H4 (cell line): Measurements from ENCODE around the gene SH3PXD2B.

GRCh38 chr5:170244361-170244869 is 11.6 kb downstream of the C5orf58 start:
- RAMPAGE, long total RNA, result no peak

DNA sequence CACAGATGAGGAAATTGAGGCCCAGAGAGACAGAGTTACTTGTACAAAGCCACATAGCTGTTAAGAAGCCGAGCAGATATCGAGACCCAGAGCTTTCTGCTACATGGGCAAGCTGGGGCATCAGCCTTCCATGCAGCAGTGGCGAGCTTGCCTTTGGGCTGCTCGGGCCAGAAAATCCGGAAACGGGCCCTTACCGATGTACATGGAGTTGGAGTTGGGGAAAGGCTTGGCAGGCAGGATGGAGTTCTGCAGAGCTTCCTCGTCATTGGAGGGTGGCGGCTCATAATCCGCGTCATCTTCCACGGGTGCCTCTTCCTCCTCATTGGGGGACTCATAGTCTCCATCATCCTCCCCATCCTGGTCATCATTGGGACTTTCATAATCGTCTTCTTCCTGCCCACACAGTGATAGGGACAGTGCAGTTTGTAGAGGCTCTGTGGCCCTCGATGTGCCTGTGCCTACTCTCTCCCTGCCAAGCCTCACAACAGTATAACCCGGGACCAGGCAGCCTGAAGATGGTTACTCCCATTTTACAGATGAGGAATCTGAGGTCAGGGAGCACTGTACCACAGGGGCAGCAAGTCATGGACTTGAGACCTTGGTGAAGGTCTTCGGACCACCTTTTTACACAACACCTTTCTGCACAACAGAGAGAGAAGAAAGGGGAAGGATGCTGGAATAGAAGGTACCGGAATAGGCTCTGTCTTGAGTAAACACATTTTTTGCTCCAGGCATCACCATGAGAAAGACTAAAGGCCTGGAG is 26.9 kb downstream of the LCP2 start:
- RAMPAGE, long total RNA, result no peak

DNA sequence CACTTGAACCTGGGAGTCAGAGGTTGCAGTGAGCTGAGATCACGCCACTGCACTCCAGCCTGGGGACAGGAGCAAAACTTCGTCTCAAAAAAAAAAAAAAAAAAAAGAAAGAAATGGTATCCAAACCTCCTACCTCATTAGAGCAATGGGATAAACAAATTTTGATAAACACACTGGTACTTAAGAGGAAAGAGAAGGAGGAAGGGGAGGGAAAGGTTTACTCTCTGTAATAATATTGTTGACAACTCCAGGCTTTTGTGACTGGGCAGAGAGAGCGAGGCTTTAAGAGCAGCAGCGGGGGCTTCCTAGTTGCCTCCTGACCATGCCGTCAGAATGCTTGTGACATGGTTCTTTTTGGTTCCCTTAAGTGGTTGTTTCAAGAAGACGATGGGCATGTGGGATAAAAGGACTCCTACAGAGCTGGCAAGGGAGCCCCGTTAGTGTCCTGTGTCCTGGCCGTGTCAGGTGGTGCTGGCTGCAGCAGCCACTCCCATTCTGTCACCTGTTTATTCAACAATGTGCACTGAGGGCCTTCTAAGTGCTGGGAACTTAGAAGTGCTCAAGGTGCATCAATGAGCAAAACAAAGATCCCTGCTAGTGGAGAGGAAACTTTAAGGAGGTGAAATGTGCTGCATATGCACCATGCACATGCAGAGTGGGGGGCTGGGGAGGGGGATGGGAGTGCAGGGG is 19.8 kb downstream of the LCP2 start:
- RAMPAGE, long total RNA, result no peak

GRCh38 chr5:170310282-170310748 is 12.7 kb upstream of the LCP2 start:
- RAMPAGE, long total RNA, result no peak

- RAMPAGE, long total RNA, result no peak
These were observed 15.1 kb upstream of the LCP2 start for GRCh38 chr5:170312533-170313196.

DNA sequence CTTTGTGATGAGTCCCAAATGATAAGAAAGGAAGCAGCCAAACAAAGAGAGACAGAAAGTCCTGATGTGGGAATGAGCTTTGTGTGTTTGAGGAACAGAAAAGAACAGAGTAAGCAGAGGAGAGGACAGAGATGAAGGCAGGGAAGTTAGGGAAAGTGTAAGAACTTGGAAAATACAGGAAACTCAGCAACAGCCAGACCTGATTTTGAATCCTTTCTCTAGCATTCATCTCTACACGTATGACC is 32.5 kb upstream of the LCP2 start:
- RAMPAGE, long total RNA, result no peak

GRCh38 chr5:170361635-170362196 is 27.5 kb downstream of the KCNMB1 start:
- RAMPAGE, long total RNA, result no peak

GRCh38 chr5:170767395-170768091 is 16.0 kb upstream of the GABRP start:
- RAMPAGE, long total RNA, result no peak

DNA sequence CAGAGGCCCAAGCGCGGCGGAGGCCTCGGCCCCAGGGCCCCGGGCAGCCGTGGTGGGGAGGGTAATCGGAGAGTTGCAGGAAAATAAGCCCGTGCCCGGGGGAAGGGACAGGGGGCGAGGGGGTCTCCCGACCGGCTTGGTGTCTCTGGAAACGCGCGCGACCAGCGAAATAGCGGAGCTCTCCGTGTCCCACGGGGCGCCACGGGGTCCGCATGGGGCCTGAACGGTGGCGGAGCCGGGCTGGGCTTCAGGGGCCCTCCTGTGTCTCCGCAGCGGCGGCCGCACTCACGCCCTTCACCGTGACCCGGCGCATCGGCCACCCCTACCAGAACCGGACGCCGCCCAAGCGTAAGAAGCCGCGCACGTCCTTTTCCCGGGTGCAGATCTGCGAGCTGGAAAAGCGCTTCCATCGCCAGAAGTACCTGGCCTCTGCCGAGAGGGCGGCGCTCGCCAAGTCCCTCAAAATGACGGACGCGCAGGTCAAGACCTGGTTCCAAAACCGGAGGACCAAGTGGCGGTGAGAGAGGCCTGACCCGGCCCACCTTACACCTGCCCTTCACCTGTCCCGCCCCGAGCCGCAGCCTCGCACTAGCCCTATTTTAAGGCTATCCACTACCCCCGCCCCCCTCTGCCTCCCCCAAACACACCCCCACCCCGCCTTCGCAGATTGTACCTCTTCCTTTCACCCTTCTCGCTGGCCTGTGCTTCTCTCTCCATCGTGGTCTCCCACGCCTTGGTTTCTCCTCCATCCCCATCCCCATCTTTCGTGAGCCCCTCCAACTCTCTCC is 1.0 kb downstream of the TLX3 start:
- RAMPAGE, long total RNA, result no peak

DNA sequence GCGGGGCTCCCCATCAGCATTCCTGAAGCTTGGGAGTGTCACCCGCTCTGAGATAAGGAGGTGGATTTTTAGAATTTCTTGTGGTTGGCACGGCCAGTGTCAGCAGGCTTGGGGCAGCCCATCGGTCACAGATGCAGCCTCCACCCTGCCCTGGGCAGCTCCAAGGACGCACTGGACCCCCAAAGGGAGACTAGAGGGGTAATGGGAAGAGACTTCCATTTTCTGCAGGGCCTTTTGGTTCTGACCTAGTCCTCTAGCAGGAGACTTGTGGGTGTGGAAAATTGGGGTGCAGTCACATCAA is 5.4 kb downstream of the FGF18 start:
- RAMPAGE, long total RNA, result no peak

DNA sequence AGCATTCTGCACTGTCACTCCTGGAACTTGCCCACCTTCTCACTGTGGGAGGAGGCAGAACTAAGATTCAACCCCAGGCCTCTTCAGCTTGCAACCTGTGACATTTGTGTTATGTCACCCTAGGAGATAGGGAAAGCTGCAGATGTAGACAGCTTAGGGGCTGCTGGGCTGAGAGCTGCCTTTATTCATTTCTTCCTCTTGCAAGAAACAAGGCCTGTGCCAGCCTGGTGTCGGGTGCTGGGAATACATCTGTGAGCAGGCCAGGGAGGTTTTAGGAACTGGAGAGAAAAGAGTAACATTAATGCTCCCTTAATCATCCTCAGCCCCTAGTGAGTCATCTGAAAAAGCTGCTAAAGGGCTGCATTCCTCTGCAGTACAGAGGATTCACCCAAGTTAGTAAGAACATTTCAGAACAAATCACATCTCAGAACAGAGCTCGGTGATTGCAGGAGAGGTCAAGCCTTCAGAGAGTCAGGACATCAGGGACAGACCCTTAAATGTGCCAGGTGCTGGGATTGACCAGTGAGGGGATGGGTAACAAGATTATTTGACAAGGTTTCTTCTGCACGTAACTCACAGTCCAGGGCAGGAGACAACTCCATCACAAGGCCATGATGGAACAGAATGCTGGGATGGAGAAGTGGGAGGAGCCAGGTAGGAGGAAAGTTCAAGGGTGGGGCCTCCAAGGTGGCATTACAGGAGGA is 101.9 kb downstream of the FGF18 start:
- RAMPAGE, long total RNA, result no peak

GRCh38 chr5:171676490-171676758 is 109.2 kb upstream of the SMIM23 start:
- RAMPAGE, long total RNA, result no peak

GRCh38 chr5:172144022-172144923 is 43.8 kb downstream of the STK10 start:
- RAMPAGE, long total RNA, result no peak

GRCh38 chr5:172177000-172177646 is 10.9 kb downstream of the STK10 start:
- RAMPAGE, long total RNA, result no peak

- RAMPAGE, long total RNA, result no peak
These were observed 53.5 kb upstream of the UBTD2 start for GRCh38 chr5:172336796-172337691.

DNA sequence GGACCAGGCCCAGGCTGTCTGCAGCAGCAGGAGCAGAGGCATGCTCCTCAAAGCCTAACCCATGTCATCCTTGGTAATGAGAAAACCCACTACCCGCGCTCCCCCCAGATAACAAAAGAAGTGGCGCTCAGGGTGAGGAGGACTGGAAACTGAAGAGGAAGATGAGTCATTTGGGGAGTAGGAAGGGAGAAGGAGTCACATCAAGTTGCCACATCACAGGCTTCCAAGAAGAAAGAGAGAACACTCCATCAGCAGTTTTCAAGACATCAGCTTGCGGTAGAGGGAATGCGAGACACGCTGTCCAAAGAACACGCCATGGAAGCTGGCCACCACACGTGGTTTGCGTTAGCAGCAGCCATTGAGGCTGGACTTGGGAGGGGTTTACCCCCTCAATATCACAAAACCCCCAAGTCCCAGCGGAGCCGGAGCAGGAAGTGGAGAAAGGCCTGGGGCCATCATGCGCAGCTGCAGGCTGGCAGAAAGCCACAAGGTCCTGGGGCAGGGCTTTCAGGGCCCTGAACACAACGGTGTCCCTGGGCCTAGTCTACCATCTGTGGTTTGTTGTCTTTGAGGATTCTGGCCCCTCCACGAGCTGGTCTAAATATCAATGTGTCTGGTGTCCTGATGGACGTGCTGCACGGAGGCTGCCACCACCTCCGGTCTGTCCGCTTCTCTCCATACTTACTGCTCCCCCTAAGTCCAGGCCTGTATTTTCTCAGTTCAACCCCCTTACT is 41.4 kb downstream of the SH3PXD2B start:
- RAMPAGE, long total RNA, result no peak

GRCh38 chr5:172444722-172445398 is 9.5 kb downstream of the SH3PXD2B start:
- RAMPAGE, long total RNA, result no peak

- RAMPAGE, long total RNA, result no peak
These were observed at the start of gene SH3PXD2B for GRCh38 chr5:172453712-172455078. Gene SH3PXD2B, minus strand, starts transcription at chr5:172454525.

DNA sequence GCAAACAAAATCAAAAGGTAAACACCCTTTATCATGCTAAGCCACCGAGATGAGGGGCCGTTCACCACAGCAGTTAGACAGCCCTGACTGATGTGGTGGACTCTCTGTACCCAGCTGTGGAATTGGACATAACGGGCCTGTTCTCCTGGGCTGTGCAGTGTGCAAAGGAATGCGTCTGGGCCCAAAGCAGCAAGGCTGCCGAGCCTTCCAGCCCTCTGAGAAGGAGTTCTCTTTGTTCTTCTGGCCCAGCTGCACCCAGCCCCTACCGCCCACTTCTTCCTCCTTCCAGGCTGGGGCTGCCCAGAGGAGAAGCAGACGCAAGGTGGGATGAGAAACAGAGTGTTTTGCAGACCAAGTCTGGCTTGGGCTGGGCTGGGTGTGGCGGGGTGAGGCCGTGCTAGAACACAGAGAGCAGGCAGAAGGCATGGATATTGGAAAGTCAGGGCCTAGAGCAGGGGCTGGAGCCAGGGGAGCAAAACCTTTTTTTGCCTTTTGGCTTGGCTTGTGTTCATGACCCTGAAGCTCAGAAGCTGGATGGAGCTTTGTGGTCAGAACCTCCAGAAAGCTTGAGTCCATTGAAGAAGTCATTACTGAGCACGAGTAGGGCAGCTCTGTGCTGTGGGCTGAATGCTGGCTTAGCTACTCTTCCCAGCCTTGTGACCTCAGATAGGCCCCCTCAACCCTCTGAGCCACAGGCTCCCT is 49.8 kb upstream of the SH3PXD2B start:
- RAMPAGE, long total RNA, result no peak

GRCh38 chr5:172672419-172672897 is 31.4 kb downstream of the NEURL1B start:
- RAMPAGE, long total RNA, result no peak